Pericardium fibroblast (primary cell): ENCODE data around the genes C1orf141 and SERBP1.

DNA sequence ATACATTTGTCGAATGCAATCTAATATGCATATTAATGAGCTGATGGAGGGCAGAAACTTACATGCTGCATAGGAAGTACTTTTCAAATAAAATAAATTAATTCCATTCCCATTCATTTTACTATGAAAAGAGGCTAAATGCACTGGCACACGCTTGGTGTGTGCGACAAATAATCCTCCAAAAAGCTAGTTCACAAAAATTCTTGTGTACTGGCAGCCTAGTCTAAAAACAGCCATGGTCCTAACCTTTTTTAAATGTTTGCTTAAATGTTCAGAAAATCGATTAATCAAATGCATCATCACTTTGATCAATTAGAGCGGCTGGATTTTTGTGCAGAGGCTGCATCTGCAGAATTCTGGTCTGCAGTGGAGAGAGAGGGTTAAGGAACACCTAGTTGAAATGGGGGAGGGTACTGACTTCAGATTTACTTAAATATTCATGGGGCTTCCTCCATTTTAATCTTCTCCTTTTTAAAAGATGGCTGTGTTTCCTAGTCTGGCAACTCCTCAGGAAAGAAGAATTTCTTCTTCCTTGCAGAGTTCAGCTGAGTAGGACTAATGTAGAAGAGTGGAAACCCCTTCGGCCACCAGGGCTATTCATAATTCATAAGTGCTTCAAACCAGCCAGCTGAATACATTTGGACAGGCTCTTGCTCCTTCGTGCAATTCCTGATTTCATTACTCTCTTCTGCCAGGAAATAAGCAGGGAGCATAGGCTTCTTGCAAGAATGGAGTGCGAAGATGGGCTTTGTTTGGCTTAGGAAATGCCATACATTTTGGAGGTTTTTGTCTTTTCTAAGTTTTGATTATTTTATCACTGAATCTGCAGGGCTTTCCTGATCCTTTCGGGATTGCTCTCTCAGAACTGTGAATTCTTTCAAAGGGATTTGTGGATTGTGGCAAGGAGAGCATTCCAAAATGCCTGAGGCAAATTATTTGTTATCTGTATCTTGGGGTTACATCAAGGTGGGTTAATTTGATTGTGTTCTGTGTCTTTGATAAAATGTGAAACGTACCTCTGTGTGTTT is 179.7 kb upstream of the SGIP1 start:
- RAMPAGE, long total RNA = no peak

- RAMPAGE, long total RNA = no peak
Measured at GRCh38 chr1:66388880-66389352, 145.0 kb upstream of the SGIP1 start.

DNA sequence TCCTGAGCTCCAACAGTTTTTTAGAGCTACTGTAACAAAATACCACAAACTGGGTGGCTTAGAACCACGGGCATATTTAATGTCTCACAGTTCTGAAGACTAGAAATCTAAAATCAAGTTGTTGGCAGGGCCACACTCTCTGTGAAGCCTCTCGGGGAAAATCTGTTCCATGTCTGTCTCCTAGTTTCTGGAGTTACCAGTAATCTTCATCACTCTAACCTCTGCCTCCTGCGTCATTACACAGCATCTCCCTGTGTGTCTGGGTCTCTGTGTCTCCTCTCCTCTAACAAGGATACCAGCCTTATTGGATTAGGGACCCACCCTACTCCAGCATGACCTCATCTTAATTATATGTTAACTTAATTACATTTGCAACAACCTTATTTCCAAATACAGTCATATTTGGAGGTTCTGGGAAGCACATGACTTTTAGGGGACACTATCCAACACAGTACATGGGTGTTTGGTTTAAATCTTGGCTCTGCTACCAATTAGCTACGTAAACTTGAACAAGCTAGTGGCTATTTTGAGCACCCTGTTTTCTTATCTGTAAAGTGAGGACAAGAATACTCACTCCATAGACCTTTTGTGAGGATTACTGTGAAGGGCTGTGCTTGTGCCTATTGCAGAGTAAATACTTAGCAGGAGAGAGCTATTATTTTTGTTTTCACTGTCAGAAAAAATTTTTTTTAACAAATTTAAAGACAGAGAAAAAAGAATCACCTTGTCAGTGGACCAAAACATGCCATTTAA is 83.9 kb upstream of the SGIP1 start:
- RAMPAGE, long total RNA = no peak

GRCh38 chr1:66918896-66919477 is 5.7 kb downstream of the DNAI4 start:
- RAMPAGE, long total RNA = no peak

- RAMPAGE, long total RNA = no peak
Measured at GRCh38 chr1:66925642-66925875, 769 bp downstream of the MIER1 start.

DNA sequence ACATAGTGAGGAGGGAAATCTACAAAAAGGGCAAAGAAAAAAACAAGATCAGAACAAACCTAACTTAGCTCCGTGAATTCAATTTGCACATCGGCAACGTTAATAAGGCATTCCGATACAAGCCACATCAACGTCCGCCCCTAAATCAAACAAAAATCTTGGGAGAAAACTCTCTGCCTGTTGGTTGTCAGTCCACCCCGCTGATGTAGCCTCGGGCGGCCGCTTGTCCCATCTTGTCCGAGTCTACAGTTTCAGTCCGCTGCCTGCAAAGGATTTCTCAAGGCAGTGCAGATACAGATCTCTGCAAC is 1.0 kb downstream of the SLC35D1 start:
- RAMPAGE, long total RNA = no peak

GRCh38 chr1:67134810-67135307 is at the start of gene C1orf141:
C1orf141 (minus strand) TSS chr1:67134970.
- RAMPAGE, long total RNA = no peak

GRCh38 chr1:67405347-67406488 is 24.5 kb downstream of the SERBP1 start:
- RAMPAGE, long total RNA = no peak

GRCh38 chr1:67429948-67430983 is at the start of gene SERBP1:
SERBP1 (minus strand) TSS chr1:67430402.
- RAMPAGE, long total RNA = start-site peak on the minus strand at chr1:67430354-67430402, 12,042 and 7,171 reads in 2 replicates

DNA sequence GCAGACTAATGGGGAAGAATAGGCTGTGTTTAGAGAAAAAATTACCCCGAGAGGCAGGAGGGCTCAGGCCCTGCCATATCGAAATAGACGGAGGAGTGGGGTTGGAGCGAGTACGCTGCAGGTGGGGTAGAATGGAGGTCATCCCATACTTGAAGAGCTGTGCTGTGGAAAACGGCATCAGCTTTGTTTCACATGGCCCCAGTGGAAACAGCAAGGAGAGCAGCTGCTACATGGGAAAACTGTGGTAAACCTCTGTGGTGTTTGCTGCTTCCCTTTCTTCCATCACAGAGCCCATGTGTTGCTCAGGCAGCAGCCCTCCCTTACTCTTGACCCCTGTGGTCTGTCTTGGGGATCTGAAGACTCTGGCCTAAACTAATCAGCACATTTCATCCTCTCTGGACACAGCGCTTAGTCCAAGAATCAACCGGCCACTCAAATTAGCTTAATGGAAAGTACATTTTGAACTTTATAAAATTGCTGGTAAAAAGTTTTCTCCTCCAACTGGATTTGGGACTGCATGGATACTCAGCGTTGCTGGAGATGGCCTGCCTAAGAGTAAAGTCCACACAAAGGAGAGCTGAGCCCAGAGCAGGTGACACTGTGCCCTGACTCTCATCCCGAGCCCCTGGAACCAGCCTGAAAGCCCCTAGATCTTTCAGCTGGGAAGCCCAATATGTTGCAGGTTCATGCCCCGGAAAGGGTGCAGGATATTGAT is 127.2 kb upstream of the GADD45A start:
- RAMPAGE, long total RNA = no peak

- RAMPAGE, long total RNA = no peak
Measured at GRCh38 chr1:67588154-67588714, 96.8 kb upstream of the GADD45A start.

DNA sequence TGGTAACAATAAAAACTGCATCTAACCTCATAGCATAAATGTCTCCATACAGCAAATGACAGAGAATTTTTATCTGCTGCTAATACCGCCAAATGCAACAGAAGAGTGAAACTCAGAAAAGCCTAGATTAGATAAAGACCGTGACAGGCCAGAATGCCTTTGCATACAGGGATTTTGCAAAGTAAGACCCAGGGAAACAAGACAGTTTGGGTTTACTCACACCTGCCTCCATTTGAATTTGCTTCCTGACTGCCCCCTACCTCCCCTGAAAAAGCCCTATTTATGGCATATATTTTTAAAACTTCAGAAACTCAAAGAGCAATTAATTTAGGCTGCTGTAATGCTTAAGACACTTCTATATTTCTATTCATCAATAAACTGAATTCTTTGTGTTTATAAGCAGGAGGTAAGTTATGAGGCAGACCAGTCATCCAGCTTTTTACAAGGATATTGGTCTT is 58.4 kb downstream of the GADD45A start:
- RAMPAGE, long total RNA = no peak

GRCh38 chr1:67746271-67746883 is 61.4 kb downstream of the GADD45A start:
- RAMPAGE, long total RNA = no peak

GRCh38 chr1:67749360-67750136 is 64.5 kb downstream of the GADD45A start:
- RAMPAGE, long total RNA = no peak

- RAMPAGE, long total RNA = no peak
Measured at GRCh38 chr1:68145625-68146300, 86.6 kb downstream of the WLS start.

DNA sequence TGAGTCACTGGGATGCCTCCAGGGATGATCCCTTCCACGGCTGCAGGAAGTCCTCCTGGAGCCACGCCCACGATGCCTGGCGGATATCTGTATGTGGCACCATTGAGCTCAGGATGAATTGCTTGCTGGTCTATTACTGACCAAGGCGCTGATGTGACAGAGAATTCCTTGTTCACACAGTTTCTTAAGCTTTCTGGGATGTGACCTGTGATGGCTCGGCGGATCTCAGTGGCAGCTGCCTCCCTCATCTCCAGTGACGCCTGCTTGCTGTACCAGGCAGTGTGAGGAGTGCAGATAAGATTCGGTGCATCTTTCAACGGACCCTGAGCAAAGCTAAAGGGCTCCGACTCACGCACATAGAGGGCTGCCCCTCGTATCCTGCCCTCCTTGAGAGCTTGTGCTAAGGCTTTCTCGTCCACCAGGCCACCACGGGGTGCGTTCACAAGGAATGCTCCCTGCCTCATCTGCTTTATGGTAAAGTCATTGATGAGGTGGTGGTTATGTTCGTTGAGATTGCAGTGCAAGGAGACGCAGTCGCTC is 70.4 kb downstream of the WLS start:
- RAMPAGE, long total RNA = no peak

GRCh38 chr1:68799122-68799689 is 302.3 kb upstream of the DEPDC1 start:
- RAMPAGE, long total RNA = no peak

- RAMPAGE, long total RNA = no peak
Measured at GRCh38 chr1:68923671-68924000, 426.8 kb upstream of the DEPDC1 start.

- RAMPAGE, long total RNA = no peak
Measured at GRCh38 chr1:69054983-69055971, 512.4 kb upstream of the LRRC7 start.

- RAMPAGE, long total RNA = no peak
Measured at GRCh38 chr1:70204436-70205120, 801 bp downstream of the LRRC40 start.